Sternocleidomastoid (tissue), 1 donor: ENCODE measurements around a stretch of chr20.

DNA sequence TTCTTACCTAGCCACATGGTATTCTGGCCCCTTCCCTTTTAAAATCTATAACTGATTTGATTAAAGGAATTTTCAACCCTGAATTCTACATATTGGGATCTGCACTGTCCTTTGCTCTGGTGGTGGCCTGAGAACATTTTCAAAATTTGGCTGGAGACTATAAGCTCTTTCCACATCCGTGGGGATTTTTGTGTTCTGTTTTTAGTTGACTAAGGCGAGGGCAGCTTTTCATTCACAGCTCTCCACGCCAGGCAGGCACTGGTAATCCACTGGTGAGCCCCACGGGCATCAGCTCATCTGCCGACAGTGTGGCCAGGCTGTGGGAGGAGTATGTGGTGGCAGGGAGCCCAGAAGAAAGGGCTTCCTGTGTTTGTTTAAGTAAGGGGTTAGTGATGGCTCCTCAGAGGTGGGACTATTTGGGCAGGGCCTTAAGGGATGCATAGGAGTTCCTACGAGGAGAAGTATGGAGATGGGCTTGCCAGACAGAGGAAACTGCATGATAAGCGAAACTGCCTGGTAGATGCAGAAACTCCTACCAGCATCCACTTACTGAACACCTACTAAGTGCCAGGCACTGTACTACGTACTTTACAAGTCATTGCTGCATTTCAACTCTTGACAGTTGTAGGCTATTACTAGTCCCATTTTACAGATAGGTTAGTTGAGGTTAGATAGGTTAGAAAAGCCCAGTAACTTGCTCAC is 54.9 kb downstream of the CEBPB start:
- PRO-cap = no peak

- PRO-cap = bidirectional peak, plus-strand start at chr20:50260075, minus-strand start at chr20:50259912
These were observed 69.2 kb downstream of the CEBPB start for GRCh38 chr20:50259660-50260444.

- PRO-cap = bidirectional peak, plus-strand start at chr20:50275023, minus-strand start at chr20:50274912
These were observed 84.2 kb downstream of the CEBPB start for GRCh38 chr20:50274538-50275472.

DNA sequence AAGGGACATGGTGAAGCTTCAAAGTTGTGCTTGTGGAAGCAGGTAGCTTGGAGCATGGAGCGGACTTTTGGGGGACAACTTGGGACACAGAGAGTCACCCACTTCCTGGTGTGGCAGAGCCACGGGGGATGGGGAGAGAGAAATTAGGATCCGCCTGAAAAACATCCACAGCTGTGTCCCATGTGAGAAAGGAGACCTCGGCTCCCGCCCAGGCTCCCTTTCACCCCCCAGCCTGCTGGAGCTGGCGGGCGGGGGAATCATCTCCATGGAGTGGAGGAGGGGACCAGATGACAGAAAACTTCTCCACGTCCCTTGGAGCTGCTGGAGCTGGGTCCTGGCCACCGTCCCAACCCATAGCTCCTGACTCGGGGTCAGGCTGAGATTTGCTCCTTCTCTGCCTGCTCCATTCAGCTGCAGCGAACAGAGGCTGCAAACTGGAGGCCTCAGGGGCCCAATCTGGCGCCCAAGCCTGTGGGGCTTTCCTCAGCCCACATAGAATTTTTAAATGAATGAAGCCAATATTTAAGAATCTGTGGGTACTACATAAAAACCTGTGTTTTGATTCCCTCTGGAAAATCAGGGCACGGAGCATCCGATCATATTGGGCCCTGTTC is 113.9 kb downstream of the CEBPB start:
- PRO-cap = no peak

GRCh38 chr20:50339033-50339915 is 148.6 kb downstream of the CEBPB start:
- PRO-cap = bidirectional peak, plus-strand start at chr20:50339133, minus-strand start at chr20:50339130

- PRO-cap = no peak
These were observed 149.0 kb upstream of the PTPN1 start for GRCh38 chr20:50361143-50361602.

DNA sequence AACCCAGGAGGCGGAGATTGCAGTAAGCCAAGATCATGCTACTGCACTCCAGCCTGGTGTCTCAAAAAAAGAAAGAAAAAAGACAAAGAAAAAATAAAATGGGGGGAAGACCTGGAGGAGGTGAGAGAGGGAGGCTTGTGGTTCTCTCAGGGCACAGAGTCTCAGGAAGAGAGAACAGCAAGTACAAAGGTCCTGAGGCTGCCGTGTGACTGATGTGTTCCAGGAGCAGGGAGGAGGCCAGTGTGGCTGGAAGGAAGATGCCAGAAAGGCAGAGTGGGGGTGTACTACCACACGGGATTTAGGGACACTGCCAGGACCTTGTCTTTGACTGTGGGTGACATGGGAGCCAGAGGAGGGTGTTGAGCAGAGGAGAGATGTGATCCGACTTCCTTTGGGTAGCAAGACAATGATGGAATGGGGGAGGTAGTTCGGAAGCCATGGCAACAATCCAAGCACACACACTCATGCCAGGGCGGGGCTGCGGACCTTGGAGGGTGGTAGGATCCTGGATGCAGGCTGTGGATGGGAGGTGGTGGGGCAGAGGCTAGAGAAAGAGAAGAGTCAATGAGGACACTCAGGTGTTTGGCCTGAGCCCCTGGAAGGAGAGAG is 136.4 kb upstream of the PTPN1 start:
- PRO-cap = no peak

DNA sequence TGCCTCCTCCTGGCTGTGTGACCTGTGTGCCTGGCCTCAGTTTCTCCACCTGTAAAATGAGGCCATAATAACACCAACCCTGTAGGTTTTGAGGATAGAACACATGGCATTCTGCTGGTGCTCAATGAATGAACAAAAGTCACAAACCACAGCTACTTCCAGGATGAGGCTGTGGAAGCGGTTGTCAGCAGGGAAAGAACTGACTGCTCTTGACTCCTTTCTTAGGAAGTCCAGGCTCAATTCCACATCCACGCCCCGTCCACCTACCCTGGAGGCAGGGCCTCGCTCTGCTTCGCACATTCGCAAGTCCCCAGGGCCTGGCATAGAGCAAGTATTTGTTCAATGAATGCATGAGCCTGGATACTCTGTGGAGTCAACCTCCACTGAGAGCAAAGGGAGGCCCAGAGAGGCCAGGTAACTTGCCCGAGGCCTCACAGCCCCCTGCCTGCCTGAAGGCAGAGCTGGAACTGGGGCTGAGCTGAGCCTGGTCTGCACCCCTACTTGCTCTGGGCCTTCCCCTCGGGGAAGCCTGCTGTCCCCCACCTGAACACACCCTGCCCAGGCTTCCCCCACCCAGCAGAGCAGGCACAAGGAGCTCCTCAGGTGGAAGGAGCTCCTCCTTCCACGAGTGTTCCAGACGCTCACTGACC is 119.5 kb upstream of the PTPN1 start:
- PRO-cap = no peak

DNA sequence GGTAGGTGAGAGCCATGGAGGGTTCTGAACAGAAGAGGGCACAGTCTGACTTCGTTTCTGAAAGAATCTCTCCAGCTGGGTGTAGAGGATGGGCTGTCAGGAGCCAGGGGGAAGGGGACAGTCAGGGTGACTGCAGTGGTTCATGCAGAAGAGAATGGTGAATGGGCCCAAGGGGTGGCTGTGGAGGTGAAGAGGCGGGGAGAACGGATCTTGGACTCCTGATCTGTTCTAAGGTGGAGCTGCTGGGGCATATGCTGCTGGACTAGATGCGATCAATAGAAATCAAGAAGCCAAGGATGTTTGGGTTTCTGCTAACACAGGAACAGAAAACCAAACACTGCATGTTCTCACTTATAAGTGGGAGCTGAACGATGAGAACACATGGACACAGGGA is 109.6 kb upstream of the PTPN1 start:
- PRO-cap = no peak

GRCh38 chr20:50409413-50409943 is 100.7 kb upstream of the PTPN1 start:
- PRO-cap = no peak

GRCh38 chr20:50511133-50511555 is 961 bp downstream of the PTPN1 start:
- PRO-cap = no peak

GRCh38 chr20:50513031-50513382 is 2.8 kb downstream of the PTPN1 start:
- PRO-cap = no peak

DNA sequence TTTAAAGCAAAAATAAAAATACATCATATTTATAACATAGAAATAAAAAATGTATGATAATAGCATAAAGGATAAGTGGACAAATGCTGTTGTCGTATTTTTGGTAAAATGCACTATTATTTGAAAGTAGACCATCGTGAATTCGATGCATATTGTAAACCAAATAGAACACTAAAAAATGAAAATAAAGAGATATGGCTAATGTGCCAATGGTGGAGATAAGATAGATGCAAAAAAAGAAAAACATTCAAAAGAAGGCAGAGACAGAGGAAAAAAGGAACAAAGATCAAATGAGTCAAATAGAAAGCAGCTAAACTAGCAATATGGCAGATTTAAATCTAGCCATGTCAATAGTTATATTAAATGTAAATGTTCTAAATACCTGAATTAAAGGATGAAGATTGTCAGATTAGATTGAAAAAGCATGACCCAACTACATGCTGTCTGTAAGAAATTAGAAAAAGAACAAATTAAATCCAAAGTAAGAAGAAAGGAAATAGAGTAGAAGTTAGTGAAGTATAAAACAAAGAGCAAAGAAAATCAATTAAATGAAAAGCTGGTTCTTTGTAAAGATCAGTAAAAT is 44.5 kb downstream of the PTPN1 start:
- PRO-cap = no peak

DNA sequence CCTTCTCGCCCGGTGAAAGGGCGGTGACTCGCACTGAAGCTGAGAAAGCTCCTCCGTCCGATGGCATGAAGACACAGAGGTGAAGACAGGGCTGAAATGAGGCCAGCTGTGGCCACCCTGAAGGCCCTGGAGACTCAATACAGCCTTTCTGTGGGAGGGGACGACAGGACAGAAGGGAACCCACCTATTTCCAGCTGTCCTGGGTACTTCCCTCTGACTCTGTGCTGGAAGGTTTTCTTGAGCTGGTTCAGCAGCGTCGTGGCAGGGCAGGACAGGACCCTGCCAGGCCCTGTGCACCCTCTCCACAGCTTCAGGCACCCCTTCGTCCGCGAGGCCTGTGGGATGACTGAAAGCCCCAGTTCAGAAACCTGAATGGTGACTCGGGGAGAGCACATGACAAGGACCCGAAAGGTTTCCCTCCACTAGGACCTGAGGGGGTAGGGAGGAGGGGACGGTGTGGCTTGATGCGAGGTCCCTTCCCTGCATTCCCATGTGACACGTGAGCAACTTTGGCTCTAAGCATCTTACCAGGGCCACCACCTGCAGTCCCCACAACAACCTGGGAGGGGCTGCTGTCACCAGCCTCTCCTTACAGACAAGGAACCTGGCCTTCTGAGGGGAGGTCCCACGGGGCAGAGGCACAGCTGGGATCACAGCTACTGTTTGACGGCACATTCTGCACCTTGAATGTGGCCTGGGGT is 84.3 kb downstream of the PTPN1 start:
- PRO-cap = unidirectional peak, plus-strand start at position 145 of the sequence

DNA sequence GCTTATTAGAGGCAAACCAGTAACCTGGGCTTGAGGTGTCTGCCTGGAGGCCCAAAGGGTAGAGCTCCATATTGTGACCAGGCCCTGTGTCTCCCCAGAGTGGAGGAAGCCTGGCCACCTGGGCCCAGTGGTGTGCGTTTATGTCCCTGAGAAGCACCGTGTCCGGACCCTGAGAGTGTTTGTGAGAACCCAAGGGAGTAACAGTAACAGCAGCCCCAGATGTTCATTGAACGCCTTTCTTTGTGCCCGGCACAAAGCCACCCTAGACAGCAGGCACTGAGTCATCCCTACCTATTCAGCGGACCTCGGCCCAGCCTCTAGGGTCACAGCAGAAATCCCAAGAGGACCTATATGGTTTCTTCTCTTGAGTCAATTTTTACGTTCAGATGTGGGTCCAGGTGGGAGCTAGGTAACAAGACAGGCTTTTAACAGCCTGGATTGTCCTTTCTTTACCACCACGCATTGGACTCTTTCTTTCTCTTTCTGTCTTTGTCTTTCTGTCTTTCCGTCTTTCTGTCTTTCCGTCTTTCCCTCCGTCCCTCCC is 24.5 kb downstream of the BCAS4 start:
- PRO-cap = no peak

GRCh38 chr20:50892098-50893456 is 38.7 kb downstream of the ADNP start:
- PRO-cap = no peak

DNA sequence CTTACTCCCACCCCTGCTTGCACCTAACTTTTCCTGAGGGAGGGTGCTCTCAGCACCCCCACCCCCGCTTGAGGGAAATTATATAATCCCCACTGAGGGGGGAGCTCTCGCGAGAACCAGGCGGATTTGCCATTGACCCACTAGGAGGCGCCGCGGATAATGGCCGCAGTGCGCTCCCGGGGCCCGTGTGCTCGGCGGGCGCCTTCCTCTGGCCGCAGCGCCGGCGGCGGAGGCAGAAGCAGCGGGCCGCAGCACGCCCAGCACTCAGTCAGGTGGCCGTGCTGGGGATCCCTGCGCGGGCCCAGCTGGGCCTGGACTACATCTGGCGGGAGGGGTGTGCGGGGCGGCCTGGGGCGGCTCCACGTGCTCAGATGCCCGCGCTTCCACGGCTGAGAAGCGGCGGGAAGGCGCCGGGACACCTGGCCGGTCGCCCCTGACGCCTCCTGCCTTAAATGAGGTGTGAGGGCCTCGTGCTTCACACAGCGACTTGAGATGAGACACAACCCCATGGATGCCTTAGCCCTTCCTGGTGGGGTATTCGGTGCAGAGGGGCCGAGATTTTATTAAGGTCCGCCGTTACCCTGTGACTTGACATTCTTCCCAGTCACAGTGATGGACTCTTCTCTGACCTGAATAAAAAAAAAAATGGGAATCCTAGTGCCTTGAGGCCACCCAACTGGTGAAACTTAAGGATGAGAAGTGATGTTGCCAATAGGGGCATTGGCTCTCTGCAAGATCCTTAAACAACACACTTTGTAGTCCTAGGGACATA is 499 bp upstream of the ADNP start:
- PRO-cap = bidirectional peak, plus-strand start at position 168 of the sequence, minus-strand start outside the sequence

GRCh38 chr20:51402141-51402550 is 140.4 kb downstream of the NFATC2 start:
- PRO-cap = no peak

DNA sequence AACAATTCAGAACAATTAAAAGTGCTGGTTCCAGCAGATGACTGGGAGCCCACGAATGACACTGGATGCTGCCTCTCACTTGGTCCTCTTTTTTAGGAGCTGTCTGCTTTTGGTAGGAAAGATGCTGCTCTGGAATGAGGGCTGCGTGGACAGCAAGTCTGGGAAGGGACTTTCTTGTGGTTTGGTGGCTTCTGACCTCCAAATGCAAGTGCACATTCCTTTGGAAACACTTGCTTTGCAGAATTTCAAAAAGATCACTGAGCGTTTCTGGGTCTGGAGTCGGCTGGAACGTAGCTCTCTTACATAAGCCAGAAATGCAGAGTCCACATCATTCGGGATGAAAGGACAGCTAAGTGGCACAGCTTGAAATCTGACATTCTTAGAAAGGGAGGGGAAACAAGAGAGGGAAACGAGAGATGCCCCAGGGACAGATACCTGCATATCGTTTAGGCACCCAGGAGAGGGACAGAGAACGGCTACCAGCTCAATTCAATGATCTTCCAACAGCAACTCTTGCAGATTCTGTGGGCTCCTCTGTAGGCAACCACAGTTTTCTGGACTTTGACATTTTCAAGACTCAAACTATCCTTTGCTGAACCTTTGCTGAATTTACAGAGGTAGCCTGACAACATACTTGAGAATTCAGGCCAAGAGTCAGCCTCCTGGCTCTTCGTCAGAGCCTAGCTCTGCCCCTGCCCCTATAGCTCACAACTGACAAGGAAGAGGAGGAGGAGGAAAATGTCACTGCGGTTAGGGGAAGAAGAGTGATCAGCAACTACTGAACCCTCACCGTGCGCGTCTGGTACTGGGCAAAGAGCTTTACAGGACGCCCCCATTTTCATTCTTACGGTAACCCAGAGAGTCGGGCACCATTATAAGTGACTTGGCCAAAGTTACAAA is 118.6 kb downstream of the NFATC2 start:
- PRO-cap = no peak

DNA sequence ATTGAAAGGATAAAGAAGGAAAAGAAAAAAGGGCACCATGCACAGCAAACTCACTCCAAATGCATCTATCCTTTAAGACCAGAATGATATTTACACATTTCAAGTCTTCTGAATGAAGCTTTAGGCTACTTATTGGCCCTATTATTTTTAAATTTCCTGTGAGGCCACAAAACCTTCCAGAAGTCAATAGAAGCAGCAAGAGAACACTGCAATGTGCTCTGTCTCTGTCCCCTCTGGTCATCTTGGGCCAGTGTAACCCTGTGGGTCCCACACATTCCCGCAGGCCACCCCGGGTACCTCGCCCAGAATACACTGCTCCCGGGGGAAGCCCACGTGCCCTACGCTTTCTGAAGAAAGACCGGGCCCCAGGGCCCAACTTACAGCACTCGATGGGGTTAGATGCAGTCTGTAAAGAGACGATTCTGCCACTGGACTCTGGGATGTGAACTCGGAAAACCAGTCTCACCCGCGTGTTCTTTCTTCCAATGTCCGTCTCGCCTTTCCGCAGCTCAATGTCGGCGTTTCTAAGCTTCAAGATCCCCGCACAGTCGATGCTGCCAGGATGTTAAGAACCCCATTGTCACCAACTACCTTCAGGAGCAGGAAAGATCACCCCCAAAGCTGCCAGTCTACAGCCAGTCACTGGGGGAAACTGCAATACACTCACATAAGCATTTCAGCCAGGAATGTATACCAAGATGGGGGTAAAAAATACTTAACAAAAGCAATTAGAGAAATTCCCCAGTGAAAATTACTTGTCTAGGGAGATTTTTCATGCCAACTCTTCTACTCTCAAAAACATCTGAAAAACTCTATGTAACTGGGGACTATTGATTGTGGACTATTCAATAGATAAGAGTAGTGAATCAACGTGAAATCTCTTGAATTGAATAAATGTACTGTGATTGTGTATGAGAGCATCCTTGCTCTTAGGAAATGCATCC is 68.6 kb downstream of the NFATC2 start:
- PRO-cap = no peak